ENCODE results near the gene RHBDF2.

DNA sequence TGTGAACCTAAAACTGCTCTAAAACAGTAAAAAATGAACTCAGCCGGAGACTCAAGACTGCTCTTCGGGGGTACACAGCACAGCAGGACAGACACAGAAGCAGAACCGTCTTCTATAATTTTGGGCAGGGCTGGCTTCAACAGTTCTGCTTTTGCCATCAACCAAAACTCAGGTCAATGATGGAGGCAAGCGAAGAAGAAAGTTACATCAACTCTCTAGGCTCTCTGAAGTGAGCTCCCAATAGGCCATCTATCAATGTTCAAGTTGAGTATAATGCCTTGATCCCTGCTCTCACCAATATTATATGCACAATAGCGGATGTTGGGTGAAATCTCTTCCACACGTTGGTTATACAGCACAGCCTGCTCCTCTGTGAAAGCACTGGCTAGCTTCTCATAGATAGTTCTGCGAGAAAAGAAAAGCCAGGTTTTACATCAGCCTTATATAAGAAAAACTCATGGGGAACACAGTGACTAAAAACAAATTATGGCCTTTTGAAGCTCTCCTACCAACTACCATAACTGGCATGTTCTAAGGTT lies 11.4 kb downstream of the SRP68 start:
- PRO-cap, 2 experiments = no peak in any of the 2 experiments

GRCh38 chr17:76066970-76067600 lies 5.2 kb downstream of the SRP68 start:
- PRO-cap, 2 experiments = no peak in any of the 2 experiments

DNA sequence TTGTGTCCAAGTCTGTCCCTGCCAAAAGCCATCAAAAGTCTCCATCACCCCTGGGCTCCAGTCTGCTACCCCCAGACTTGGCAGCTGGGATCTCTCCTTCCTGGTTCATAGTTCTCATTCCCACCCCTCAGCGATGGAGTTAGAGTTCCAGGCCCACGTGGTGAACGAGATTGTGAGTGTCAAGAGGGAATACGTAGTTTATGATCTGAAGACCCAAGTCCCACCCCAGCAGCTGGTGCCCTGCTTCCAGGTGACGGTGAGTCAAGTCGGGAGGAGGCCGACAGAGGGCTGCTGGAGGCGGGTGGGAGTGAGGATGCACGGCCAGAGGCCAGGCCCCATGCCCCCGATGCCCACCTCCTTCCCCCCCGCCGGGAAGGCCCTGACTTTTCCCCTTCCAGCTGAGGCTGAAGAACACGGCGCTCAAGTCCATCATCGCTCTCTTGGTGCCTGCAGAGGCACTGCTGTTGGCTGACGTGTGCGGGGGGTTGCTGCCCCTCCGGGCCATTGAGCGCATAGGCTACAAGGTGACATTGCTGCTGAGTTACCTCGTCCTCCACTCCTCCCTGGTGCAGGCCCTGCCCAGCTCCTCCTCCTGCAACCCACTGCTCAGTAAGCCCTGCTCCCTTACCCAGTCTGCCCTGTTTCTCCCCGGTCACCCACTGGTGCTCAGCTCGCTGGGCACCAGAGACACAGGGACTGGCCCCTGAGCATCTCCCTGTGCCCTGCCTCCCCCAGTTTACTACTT lies 2.3 kb downstream of the ZACN start:
- PRO-cap, 2 experiments = no peak in any of the 2 experiments

- PRO-cap, 2 experiments = no peak in any of the 2 experiments
Measured at GRCh38 chr17:76091527-76091929, 12.1 kb downstream of the EXOC7 start.

DNA sequence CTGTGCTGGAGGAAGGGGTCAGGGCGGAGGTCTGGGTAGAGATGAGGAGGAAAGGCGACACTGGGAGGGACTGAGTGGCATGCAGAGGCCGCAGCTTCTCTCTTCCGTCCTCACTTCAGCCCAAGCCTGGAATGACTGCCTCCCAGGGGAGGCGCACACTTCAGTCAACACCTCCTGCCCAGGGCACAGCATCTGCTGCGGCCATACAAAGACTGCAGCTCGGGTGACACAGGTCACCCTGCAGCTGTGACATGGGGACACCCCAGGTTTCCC lies 15.3 kb upstream of the FOXJ1 start:
- PRO-cap, 2 experiments = no peak in any of the 2 experiments

DNA sequence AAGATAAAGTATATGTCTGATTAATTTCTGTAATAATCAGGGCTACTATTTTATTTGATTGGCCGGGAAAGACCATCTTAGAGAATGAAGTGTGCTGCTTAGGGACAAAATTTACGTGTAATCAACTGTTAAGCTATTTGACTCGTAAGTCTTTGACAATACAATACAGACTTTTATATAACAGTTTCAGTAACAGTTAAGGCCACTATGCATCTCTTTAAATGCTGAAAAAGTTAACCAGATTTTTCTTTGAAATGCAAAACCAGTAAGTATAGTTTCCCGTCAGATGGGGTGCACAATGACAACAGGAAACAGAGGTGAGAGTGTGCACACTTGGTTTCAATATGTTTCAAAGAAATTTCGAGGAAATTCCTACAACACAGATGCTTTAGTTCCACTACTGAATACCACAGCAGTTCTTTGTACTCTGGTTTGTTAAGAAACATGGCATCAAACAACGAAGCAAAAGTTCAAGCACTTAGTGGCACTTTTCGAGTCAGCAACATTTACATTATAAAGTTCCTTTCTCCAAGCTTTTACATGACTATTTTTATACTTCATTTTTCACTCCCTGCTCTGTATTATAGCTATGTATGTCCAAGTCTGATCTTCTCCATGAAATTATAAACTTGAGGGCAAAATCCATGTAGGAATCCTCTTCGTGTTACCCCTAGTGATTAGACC lies 48.4 kb downstream of the RNF157 start:
- PRO-cap, 2 experiments = no peak in any of the 2 experiments

DNA sequence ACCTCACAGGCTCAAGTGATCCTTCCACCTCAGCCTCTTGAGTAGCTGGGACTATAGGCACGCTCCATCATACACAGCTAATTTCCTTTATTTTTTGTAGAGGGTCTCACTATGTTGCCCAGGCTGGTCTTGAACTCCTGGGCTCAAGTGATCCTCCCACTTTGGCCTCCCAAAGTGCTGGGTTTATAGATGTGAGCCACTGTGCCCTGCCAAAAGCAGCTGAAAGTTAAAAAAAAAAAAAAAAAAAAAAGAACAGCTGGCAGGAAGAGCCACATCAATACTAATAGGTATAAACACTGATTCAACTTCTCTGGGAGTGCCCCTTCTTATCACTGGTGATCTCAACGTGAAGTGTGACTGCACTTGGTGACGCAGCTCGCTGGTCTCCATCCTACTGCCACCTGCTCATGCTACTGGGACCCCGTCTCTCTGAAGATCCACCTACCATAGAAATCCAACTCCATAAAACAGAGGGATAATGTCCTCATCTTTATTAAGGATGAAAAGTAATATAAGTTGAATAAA lies 40.9 kb downstream of the RNF157 start:
- PRO-cap, 2 experiments = no peak in any of the 2 experiments

DNA sequence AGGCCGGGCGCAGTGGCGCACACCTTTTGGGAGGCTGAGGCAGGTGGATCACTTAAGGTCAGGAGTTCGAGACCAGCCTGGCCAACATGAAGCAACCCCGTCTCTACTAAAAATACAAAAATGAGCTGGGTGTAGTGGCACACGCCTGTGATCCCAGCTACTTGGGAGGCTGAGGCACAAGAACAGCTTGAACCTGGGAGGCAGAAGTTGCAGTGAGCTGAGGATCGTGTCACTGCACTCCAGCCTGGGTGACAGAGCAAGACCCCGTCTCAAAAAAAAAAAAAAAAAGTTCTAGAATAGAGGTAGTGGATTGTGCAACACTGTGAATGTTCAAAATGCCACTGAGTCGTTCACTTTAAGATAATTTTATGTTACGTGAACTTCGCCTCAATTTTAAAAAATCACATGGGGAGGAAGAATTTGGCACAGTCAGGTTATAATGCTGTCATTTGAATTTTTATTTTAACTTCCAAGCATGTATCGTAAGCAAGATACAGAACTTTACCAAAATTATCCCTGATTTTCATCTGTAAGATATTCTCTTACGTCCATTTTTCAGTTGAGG lies 18.1 kb downstream of the RNF157 start:
- PRO-cap, 2 experiments = no peak in any of the 2 experiments

DNA sequence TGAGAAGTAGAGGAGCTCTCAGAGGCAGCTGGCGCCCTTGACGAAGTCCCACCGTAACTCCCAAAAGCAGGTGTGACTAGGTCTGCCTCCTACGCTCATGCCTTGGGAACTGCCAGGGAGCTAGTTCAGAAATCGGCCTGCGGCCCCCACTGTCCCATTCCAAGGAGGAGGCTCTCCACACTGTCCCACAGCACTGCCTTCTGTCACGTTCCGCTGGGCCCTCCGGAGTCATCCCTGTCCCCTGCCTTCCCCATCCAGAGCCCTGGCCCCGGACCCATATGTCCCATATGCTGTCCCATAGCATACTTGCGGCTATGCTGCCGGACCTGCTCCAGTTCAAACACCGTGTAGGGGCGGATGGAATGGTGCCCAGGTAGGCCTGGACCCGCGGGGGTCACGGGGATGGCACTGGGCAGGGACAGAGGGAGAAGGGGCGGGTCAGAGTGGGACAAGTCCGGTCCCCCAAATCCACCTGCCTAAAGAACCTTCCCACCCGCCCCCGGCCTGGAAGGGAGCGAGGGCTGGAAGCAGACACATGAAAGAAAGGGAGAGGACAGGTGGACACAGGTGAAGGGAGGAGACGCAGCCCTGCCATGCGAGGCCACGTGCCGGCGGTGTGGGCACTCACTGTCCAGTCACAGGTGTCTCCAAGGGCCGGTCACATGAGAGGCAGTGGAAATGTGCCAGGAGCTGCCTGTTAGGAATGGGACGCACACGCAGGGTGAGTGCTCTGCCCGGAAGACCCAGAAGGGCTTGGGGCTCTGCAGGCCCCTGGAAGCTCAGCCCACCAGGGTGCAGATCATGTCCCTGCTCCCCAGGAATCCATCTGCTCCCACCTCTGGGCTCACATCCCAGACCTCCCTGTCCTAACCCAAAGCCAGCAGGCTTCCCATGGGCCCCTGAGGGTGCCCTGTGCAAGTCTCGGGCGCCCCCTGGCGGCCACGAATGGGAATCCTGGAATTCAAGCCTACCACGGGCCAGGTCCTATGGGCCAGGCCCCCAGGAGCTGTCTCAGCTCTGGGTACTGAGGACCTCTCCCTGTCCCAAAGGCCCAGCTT lies 13.9 kb downstream of the UBALD2 start:
- PRO-cap, 2 experiments = no peak in any of the 2 experiments

- PRO-cap, 2 experiments = no peak in any of the 2 experiments
Measured at GRCh38 chr17:76307441-76308199, 456 bp downstream of the QRICH2 start.

DNA sequence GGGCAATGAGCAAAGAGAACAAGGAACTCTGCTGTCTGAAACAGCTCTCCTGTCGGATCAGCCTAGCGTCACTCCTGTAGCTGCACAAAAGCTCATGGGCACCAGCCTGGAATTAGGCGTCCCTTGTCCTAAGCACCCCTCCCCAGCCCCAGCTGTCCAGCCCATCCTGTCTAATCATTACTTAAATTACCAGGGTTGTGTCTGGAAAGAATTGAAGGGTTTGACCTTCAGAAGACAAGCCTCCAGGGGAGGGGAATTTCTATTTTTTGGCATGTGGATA lies 8.9 kb upstream of the SPHK1 start:
- PRO-cap, 2 experiments = no peak in any of the 2 experiments

DNA sequence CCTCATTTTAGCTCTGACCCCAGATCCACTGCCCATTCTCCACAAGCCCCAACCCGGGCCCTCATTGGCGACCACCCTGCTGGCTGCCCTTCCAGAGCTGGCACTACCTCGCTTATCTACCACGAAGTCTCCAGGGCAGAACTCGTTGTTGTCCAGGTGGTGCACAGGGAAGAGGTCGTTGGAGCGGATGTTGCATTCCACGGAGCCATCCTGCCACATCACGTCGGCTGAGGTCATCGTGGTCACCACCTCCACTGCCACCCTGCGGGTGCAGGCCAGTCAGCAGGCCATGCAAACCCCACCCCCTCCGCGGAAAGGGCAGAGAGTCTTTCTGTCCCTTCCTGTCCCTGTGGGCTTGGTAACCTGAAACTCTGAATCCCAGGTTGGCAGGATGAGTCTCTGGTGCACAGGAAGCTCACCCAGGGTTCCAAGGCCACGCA lies 14.3 kb downstream of the SPHK1 start:
- PRO-cap, 2 experiments = no peak in any of the 2 experiments

- PRO-cap, 2 experiments = peak in 2 of 2 experiments; most common plus-strand start chr17:76501546 (in 2); most common minus-strand start chr17:76501162 (in 2)
Measured at GRCh38 chr17:76500885-76501750, at the start of gene RHBDF2. RHBDF2 (minus strand) TSS chr17:76501423.

DNA sequence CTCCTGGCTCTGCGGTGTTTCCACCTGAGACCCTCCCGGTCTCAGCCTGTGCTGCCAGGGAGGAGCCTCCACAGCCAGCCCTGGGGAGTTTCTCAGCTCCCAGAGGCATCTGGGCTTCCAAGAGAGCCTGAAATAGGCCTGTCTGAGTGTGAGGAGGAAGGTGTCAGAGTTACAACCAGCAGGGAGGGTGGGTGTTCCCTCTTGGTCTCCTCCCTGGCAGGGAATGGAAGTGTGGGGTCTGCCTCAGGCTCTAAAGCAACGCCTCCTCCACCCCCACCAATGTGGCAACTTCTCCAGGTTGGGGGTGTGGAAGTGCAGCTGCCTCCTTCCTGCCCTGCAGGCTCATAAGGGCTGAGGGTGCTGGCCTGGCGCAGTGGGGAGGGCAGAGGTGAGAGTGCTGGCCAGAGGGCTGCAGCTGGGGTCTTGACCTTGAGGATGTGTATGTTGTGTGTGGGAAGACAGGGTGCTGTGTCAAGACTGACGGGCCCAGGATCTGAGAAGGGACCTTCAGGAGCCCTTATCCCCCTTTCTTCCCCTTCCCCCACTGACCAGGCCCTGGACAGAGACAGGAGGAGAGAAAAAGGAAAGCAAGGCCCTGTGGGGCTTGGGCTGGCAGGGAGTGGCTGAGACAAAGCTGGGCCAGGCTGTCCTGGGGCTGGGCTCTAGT lies 2.5 kb downstream of the CYGB start:
- PRO-cap, 2 experiments = no peak in any of the 2 experiments

DNA sequence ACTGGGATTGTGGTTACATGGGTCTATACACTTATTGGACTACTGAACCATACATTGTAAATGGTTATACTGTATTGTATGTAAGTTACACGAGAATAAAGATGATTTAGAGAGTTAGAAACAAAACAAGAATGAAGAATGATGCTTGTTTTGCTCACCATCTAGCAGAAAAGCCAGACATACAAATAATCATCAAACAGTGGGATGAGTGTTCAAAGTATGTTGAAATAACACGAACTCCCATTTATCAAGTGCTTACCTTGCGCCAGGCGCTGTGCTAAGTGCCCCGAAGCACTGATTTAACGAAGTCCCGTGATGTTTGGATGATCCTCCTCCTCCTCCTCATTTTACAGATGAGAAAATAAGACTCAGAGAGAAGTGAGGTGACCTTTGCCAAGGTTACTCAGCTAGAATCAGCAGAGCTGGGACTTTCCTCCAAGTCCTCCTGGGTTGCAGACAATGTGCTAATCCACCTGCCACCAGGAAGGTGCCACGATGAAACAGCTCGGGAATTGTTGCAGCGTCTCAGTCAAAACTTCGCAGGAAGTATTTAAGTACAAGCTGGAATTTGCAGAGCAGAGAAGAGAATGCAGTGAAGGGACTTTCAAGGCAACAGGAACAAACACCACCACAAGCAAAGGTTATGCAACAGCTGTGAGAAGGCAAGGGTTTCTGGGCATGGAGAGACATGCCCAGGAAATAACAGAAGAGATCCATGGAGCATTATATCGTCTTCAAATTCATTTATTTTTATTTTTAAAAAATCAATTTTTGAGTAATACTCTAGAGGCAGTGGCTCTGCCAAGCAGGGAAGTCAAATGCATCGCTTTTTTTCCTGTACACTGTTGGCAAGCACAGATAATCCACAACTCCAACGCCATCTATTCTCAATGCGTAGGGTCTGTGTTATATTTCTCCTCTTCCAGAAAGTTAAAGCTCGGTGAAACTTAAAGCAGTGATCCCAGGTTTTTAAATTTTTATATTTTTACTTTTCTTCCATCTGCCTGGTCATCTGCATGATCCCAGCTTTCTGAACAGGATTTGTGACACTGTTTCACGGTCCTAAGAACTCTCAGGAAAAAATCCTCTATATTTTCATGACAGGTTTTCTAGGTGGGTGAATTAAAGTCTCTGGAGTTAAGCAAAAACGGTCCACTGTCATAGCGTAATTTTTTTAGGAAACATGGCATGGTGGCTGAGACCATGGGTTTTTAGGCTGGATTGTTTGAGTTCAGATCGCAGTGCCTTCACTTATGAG lies 11.2 kb downstream of the PRCD start:
- PRO-cap, 2 experiments = no peak in any of the 2 experiments

- PRO-cap, 2 experiments = no peak in any of the 2 experiments
Measured at GRCh38 chr17:76562893-76563254, 22.8 kb downstream of the ST6GALNAC2 start.

DNA sequence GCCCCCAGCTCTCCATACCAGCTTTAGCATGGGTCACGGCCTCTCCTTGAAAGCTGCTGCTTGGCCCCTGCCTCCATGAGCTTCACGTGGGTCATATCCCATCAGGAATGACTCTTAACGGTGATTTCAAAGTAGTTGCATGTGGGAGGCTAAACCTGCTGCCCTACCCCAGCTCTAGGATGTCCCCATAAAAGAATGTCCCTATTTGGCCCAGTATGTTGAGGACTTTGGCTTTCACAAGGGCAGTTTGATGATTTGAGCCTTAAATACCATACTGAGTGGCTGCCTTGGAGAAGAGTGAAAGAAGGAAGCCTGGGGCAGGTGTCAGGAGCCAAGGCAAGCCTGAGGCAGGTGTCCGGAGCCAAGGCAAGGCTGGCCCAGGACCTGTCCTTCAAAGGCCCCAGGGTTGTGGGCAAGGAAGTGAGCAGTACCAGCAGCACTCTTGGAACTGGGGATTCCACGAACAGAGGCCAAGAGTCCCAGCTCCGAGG lies 18.7 kb downstream of the ST6GALNAC2 start:
- PRO-cap, 2 experiments = no peak in any of the 2 experiments

- PRO-cap, 2 experiments = no peak in any of the 2 experiments
Measured at GRCh38 chr17:76586632-76587390, 1.2 kb upstream of the ST6GALNAC2 start.

GRCh38 chr17:76599589-76600199 lies 14.0 kb upstream of the ST6GALNAC2 start:
- PRO-cap, 2 experiments = no peak in any of the 2 experiments

DNA sequence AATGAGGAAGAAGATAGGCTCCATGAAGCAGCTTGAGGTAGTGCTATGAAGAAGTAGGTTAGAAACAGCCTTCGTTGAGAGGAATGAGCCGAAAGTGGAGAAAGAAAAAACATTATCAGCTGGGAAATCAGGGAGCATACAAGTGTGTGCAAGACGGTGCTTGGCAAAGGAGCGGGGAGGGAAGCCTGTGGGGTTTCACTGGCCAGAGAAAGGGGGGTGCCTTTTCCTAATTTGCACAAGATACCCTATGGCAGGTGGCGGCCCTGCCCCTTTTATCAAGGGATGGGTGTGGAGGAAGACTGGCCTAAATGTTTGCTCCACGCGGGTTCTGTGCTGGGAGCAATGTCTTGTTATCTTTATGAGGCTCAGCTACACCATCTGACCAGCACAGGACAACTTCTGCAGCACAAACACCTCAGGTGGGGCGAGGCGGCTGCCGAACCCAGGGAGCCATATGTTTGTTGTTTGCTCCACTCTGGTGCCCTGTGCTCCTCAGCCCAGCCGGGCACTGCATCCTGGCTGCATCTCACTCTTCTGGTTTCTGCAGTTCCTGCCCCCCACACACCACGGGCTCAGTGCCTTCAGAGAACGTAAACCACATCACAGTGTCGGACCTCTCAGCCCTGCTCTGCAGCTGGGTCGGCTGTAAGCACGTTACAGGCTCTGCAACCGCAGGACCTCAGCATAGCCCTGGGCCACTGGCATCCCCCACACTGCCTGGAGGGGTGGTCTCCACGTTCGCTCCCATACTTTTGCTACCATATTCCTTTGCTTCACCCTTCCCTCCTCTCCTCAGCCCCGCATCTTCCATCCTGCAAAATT lies 32.5 kb downstream of the MXRA7 start:
- PRO-cap, 2 experiments = no peak in any of the 2 experiments